Astrocyte (in vitro differentiated cells and primary cell): Measurements from ENCODE around the genes CERS5, HIGD1C and CELA1.

DNA sequence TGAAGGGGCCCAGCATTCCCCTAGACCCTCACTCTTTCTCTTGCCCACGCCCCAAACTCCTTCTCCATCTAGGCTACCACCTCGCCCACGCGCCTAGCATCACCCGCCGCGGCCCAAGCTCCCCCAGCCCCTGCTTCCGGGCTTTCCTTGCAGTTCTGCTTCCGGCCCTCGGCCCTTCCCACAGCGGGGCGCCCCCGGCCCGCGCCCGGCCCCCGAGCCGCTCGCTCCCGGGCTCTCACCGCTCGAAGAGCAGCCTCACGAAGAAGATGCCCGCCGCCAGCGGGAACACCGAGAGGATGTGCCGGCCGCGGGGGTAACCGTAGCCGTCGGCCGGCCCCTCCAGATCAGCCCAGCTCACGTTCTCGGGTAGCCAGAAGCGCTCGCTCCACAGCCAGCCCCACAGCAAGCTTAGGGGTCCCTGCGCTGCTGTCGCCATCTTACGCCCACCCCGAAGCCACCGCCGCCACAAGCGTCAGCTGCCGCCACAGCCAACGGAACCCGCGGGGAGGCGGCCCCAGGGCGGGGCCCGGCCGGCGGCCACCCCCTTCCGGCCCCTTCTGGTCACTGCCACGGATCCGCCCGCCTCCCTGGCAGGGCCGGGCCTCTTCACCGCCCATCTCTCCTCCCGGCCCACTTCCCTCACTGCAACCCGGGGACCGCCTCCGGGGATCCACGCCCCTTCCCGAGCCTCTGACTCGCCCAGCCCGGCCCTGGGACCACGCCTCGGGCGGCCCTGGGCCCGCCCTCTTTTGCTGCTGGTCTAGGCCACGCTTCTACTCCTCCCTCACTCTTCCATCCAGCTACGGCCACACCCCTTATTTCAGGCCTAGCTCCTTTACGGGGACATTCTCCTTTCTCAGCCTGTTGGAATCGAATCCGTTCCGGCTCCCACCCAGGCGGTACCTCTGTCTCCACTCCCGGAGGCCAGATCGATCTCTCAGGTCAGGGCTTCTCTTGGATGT lies at the start of gene CERS5:
Gene CERS5 (minus strand): TSS at position 508 of the 962 bp plus-strand sequence.
- PRO-cap = bidirectional peak, plus-strand start at position 152 of the sequence, minus-strand start outside the sequence; bidirectional peak, plus-strand start at position 787 of the sequence, minus-strand start at position 467 of the sequence
- RRBS, 2 experiments = 2 to 5% methylated on average over 19 of the region's 81 CpGs

DNA sequence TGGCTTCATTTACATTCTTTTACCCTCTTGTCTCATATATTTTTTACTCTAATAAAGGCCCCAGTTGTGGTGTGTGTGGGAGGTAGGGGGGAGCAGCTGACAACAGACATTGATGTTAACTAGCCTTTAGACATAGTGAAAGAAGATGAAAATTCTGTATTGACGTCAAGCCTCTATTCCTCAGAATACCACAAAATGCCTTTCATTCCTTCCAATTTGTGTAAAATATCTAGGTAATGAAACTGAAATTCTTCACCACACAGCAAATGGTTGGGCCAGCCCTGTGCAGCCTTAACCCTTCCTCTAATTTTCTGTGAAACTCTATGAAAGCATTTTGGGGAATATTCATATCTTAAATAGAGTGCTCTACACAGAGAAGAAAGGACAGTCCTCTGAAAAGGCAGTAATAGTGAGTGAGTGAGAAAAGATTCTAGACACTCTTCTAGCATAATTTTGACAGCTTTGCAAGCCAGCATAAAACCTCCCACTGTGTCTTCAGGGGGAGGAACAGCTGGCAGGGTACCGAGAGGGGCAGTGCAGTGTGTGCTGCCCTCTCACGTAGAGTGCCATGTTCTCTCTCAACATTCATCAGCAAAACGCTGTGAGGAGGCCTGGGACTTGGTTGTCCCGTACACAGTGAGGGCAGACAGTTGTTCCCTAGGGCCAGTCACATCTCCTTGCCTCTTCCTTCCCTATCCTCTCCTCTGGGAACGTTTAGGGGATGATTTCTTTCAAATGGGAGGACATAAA lies 20.2 kb upstream of the CERS5 start:
- PRO-cap = bidirectional peak, plus-strand start at position 355 of the sequence, minus-strand start at position 141 of the sequence; unidirectional peak, plus-strand start at position 534 of the sequence
- RRBS, 2 experiments = no CpG with 5 or more reads among the region's 6 CpGs

DNA sequence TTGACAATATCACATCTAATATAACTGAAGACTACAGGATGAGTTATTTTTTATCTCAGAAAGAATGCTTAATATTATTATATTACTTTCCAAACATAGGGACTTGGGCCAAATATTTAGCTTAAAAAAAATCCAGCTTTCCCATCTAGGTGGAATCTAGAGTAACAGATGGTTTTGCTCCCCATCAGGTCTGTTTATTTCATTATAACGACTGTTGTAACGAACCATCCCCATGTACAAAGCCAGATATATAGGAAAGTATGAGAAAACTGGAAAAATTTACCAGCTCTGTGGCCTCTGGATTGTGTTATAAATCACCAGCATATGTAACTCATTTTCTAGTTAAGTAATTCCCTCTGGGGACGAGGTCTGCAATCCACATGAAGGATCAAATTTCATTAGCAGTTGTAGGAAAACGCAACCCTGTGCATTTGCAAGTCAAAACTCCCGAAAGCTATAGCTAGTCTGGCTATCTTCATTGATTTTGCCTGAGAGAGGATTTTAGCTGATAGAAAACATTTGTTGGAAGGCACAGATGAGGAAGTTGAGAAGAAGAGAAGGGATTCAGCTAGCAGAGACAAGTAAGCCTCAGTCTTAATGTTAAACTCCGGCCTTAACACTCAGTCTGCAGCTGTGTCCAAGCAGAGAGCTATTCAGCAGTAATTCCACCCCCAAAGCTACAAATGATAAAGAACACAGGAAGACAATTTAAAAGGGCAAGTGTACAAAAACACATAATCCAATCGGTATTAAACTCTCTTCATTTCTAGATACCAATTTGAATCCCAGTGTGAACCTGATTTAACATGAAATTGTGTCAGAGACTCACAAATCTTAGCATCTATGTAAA lies 54.1 kb upstream of the CERS5 start:
- PRO-cap = bidirectional peak, plus-strand start at position 644 of the sequence, minus-strand start at position 311 of the sequence
- RRBS, 2 experiments = no CpG with 5 or more reads among the region's 7 CpGs

DNA sequence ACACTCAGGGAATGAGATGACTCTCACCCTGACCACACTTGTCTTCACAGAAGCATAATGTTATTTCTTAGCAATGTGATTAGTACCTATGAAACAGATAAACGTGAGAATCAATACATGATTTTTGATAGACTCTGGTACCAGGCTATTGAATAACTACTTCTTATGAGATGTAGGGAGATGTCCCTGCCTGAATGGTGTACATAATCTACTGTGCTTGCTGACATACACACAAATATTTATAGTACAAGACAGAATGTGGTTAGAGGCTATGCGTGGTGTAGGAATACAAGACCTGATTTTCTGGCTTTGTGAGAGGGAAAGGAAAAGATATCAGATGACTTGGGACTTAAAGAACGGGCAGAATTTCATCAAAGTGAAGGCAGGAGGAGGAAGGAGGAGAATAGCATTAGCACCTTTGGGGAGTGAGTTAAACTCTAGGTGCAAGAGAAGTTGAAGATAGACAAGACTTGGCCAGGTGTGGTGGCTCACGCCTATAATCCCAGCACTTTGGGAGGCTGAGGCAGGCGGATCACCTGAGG lies 31.4 kb downstream of the LIMA1 start:
- PRO-cap = no peak
- RRBS, 2 experiments = no CpG with 5 or more reads among the region's 5 CpGs

- PRO-cap = no peak
- RRBS, 2 experiments = no CpG with 5 or more reads among the region's 1 CpG
Observed at GRCh38 chr12:50297919-50298524, 14.7 kb upstream of the LIMA1 start.

GRCh38 chr12:50326582-50327195 lies 43.4 kb upstream of the LIMA1 start:
- PRO-cap = no peak
- RRBS, 2 experiments = no CpG with 5 or more reads among the region's 4 CpGs

DNA sequence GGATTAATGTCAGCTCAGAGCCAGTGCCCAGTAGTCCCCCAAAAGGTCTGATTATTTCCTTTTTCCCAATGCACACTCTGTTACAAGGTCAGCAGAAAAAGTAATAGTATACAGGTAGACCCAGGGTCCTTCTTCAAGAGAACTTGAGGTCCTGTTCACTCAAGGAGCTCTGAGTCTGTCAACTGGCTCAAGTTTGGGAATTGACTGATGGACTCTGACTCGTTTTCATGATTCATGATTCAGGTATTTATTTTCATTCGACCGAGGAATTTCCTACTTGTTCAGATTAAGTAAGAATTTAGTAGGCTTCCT lies 6.3 kb downstream of the FAM186A start:
- PRO-cap = no peak
- RRBS, 2 experiments = no CpG with 5 or more reads among the region's 3 CpGs

DNA sequence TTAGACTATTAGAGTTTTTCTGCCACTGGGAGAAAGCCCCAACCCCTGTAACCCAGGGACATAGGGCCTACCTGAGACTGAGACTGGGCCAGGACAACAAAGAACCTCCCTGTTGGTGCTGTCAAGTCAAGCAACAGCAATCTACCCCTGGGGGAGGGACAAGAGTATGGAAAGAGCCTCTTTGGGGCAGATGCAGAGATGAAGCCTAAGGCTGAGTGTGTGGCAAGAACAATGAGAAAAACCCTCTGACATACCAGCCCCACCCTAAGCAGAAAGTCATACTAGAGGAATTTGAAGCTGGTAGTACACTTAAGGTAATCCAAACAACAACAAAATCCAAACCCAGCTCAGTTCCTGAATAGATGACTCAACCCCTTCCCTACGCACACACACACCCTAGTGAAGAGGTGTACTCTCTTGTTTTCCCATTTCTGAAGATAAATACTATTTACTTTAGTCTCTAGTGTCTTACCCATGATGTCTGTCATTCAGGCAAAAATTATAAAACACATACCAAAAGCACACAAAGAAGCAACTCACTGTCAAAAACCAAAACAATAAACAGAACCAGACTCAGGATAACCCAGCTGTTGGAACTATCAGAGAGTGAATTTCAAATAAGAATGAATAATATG lies 22.9 kb downstream of the ATF1 start:
- PRO-cap = no peak
- RRBS, 2 experiments = no CpG with 5 or more reads among the region's 1 CpG

GRCh38 chr12:50924196-50924807 lies 513 bp upstream of the METTL7A start:
- PRO-cap = no peak
- RRBS, 2 experiments = no CpG with 5 or more reads among the region's 10 CpGs

DNA sequence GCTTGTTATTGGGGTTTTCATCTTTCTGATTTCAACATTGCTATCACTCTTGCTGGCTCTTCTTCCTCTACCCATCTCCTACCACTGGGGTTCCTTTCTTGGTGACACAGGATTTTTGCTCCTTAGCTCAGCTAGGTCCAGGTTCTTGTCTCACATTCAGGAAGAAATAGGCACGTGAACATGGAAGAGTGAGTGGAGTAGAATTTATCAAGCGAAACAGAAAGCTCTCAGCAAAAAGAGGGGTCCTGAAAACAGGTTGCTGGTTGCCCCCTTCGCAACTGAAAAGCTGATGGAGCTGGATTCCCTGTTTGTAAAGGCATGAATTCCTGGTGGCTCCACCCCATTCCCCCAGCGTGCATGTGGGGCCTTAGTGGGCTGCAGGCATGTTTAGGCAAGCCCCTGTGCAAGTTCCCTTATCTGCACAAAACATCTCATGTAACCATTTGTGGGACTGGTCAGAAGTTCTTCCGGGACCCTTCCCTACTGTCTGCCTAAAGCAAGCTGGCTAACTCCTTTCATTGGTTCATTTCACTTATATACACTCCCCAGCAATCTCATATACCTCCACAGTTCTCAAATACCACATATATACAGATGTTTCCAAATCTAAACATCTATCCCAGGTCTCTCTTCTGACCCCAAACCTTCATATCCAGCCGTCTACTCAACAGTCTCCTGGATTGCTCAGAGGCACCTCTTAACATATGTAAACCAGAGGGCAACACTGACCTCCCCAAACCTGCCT lies 3.5 kb downstream of the METTL7A start:
- PRO-cap = no peak
- RRBS, 2 experiments = no CpG with 5 or more reads among the region's 6 CpGs

DNA sequence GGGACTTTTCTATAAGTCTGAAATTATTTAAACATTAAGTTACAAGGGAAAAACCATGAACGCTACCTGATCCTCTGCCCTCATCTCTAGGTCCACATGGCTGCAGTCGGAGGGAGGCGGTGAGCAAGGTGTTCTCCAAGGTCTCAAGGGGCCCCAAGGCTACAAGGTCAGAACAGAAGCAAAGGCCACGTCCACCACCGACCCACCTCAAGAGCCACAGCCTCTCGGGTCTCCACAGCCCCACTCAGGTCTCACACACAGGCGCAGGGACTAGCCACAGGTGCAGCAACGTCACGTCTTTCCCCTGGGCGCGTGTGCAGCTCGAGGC lies at the start of gene HIGD1C:
Gene HIGD1C (plus strand): TSS at position 194 of the 328 bp plus-strand sequence.
- PRO-cap = no peak
- RRBS, 2 experiments = no CpG with 5 or more reads among the region's 12 CpGs

GRCh38 chr12:51020398-51020894 lies 5.7 kb downstream of the SLC11A2 start:
- PRO-cap = no peak
- RRBS, 2 experiments = no CpG with 5 or more reads among the region's 2 CpGs

GRCh38 chr12:51024718-51025324 lies 1.4 kb downstream of the SLC11A2 start:
- PRO-cap = no peak
- RRBS, 2 experiments = no CpG with 5 or more reads among the region's 7 CpGs

GRCh38 chr12:51082535-51083502 lies 577 bp downstream of the CSRNP2 start:
- PRO-cap = no peak
- RRBS, 2 experiments = 1 to 2% methylated on average over 14 of the region's 62 CpGs

- PRO-cap = no peak
- RRBS, 2 experiments = 92 to 97% methylated on average over 5 of the region's 9 CpGs
Observed at GRCh38 chr12:51191365-51191881, 18.5 kb upstream of the TFCP2 start.

DNA sequence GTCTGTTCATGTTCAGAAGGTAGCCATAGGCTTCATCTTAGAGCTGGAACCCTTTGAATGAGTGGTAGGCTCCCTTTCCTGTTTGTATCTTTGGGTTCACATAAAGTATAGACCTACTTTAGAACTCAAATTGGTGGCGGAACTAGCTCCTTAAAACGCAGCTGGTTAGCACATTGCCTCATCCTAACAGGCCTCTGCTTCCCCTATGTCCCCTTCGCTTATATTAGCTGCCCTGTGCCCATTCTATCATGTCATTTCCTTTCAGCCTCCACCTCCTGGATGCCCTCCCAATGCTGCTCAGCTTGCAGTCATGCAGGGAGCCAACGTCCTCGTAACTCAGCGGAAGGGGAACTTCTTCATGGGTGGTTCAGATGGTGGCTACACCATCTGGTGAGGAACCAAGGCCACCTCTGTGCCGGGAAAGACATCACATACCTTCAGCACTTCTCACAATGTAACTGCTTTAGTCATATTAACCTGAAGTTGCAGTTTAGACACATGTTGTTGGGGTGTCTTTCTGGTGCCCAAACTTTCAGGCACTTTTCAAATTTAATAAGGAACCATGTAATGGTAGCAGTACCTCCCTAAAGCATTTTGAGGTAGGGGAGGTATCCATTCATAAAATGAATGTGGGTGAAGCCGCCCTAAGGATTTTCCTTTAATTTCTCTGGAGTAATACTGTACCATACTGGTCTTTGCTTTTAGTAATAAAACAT lies 3.6 kb downstream of the DAZAP2 start:
- PRO-cap = no peak
- RRBS, 2 experiments = no CpG with 5 or more reads among the region's 8 CpGs

DNA sequence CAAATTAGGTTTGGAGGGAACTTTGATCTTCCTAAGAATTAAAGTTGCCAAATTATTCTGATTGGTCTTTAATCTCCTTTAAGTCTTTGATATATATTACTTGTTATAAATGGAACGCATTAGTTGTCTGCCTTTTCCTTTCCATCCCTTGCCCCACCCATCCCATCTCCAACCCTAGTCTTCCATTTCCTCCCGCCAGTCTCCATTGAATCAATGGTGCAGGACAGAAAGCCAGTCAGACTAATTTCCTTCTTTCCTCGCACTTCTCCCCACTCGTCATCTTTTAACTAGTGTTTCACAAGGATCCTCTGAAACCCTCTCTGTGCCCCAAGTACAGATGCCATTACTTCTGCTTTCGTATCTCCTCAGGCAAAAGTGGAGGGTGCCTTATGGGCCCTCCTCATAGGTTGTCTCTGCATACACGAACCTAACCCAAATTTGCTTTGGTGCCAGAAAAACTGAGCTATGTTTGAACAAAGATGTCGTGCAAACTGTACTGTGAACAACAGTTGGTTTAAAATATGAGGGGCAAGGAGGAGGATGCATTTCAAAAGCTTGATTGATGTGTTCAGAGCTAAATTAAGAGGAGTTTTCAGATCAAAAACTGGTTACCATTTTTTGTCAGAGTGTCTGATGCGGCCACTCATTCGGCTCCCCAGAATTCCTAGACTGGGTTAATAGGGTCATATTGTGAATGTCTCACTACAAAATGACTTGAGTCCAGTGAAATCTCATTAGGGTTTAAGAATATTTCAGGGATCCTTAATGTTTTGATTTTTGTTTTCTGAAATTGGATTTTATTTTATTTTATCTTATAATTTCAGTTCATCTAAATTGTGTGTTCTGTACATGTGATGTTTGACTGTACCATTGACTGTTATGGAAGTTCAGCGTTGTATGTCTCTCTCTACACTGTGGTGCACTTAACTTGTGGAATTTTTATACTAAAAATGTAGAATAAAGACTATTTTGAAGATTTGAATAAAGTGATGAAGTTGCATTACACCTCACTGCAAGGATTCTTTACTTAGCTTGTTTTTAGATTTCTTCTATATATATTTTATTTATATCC lies 4.5 kb downstream of the DAZAP2 start:
- PRO-cap = no peak
- RRBS, 2 experiments = no CpG with 5 or more reads among the region's 10 CpGs

GRCh38 chr12:51245587-51246231 lies 7.1 kb downstream of the DAZAP2 start:
- PRO-cap = no peak
- RRBS, 2 experiments = no CpG with 5 or more reads among the region's 11 CpGs

- PRO-cap = no peak
- RRBS, 2 experiments = no CpG with 5 or more reads among the region's 3 CpGs
Observed at GRCh38 chr12:51318818-51319517, 5.0 kb downstream of the BIN2 start.

- PRO-cap = no peak
- RRBS, 2 experiments = no CpG with 5 or more reads among the region's 5 CpGs
Observed at GRCh38 chr12:51346443-51347051, at the start of gene CELA1. Gene CELA1, minus strand, starts transcription at chr12:51346679.